SJSA1 (cell line): ENCODE measurements around the gene ROPN1L.

- RAMPAGE, long total RNA, result no peak
Measured at GRCh38 chr5:10139170-10139534, 110.5 kb downstream of the ATPSCKMT start.

GRCh38 chr5:10198480-10198969 lies 51.2 kb downstream of the ATPSCKMT start:
- RAMPAGE, long total RNA, result no peak

DNA sequence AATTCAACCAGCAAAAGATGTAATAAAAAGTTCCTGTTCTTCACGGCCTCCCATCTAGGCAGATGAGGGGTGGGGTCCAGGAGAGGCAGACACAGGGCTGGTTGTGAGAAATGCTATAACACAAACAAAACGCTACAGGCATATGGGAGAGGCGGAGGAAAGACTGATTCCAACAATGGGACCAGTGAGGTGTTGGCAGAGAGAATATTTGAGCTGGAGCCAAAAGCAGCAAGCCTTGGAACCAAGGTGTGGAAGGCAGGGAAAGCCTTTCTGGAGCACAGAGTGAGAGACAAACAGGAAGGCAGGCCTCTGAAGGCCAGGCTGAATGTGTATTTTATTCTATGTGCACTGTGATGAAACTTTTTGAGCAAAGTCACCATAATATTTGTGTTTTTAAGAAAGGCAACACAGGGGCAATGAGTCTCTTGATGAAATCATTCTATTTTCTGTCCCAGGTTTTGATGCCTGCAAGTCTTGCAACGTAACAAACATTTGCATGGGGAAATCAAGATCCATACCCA lies 2.9 kb downstream of the ATPSCKMT start:
- RAMPAGE, long total RNA, result no peak

GRCh38 chr5:10366553-10367414 lies 13.3 kb downstream of the MARCHF6 start:
- RAMPAGE, long total RNA, result no peak

DNA sequence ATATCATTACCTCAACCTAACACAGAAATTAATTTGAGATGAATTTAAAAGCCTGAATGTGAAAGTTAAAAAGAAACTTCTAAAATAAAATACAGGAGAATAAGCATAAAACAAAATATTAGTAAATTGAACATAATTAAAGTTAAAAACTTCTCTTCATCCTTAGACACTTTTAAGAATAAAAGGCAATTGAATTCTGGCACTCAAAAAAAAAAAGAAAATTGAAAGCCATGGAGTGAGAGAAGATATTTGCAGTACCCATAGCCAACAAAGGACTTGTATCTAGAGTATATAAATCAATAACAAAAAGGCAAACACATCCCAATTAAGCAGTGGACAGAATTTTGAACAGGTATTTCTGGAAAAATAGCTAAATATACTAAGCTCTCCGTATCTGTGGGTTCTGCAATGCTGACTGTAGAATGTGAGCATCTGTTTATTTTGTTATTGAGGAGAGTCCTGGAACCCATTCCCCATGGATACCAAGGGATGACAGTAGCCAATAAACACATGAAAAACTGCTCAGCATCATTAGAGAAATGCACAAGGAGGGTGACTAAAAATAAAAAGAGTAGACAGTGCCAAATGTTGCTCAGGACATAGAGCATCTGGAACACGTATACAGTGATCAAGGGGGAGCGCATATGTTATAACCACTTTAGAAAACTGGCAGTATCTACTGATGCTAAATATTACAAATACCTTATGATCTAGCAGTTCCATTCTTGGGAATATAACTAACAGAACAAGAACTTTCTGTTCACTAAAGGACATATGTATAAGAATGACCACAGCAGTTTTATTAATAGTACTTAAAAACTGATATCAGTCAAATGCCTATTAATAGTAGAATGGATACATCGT lies 30.9 kb downstream of the MARCHF6 start:
- RAMPAGE, long total RNA, result no peak

DNA sequence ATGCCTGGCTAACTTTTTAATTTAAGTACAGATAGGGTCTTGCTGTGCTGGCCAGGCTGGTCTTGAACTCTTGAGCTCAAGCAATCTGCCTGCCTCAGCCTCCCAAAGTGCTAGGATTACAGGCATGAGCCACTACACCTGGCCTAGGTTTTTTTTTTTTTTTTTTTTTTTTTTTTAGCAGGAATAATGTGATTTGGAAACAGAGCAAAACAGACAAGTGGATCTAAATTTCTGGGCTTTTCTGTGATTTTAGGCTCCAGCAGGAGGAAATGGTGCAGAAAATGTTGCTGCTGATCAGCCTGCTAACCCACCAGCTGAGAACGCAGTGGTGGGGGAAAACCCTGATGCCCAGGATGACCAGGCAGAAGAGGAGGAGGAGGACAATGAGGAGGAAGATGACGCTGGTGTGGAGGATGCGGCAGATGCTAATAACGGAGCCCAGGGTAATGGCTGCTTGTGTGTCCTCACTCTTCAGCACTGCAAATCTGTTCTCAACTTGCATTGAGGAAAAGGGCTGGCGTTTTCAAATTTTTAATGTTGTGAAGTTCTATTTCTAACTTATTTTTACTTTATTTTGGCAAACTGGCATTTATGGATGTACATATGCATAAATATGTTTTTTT lies 37.9 kb downstream of the MARCHF6 start:
- RAMPAGE, long total RNA, result no peak

DNA sequence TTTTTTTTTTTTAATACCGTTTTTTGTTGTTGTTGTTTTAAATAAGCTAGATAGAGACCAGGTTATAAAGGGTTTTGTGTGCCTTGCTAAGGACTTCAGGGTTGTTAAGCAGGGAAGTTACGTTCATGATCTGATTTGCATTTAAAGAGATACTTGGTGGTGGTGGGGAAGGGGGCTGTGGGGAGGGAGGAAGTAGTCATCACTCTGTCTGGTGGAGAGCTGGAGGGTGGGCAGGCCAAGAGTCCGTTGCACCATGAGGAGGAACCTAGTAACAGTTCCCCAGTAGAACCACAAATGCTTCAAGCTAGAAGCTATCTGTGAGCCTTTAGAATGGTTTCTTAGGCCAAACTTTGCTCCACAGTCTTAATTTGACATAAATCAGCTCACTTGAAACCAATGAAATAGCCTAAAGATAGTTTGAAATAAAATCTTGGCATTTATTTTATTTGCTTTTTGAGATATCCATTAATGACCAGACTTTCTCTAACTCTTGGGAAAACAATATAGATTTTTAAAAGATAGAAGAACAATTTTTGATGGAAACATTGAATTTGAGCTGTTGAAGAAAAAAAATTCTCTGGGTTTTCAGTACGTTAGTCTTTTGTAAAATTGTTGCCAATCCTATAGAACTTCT lies 18.6 kb upstream of the ROPN1L start:
- RAMPAGE, long total RNA, result no peak

GRCh38 chr5:10441619-10442489 lies at the start of gene ROPN1L:
TSS of gene ROPN1L (plus strand) at chr5:10441879.
- RAMPAGE, long total RNA, result no peak

- RAMPAGE, long total RNA, result no peak
Measured at GRCh38 chr5:10606972-10607747, 43.3 kb downstream of the ANKRD33B start.

- RAMPAGE, long total RNA, result no peak
Measured at GRCh38 chr5:10742848-10743396, 18.1 kb downstream of the DAP start.

GRCh38 chr5:10757521-10757959 lies 3.5 kb downstream of the DAP start:
- RAMPAGE, long total RNA, result no peak

DNA sequence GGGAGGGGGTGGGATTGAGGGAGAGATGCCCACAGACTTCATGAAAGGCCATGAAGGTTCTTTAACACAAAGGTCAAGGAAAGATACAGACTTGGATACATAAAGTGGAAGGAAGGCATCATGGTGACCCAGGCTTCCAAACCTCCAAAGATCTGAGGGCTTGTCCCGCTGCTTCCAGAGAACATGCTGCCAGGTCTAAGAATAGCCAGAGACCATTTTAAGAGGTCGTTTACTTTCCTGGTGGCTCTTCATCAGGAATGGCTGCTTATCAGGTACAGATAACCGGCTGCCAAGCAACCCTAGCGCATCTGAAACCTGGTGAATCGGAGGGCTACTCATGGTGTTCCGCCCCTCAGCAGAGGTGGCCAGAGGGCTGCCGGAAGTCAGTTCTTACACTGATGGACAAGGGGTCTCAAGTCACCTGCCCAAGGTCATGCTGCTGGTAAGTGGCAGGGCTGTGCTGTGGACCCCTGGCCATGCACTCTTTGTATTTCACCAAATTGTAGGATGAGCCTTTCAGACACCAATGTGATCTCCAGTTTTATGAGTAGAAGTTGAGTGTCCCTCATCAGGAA lies 251.3 kb upstream of the DAP start:
- RAMPAGE, long total RNA, result no peak

- RAMPAGE, long total RNA, result no peak
Measured at GRCh38 chr5:11013605-11014093, 252.6 kb upstream of the DAP start.

DNA sequence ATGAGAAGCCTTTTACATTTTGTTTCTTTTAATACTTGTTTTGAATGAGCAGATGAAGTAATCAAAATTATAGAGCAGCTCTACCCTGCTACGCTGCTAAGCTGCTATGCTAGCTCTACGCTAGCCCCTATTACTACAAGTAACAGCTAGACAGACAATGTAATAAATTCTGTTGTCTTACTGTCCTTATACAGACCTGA lies 693.1 kb upstream of the CTNND2 start:
- RAMPAGE, long total RNA, result no peak

- RAMPAGE, long total RNA, result no peak
Measured at GRCh38 chr5:14144383-14144537, 1.1 kb downstream of the TRIO start.

GRCh38 chr5:14146484-14147190 lies 3.5 kb downstream of the TRIO start:
- RAMPAGE, long total RNA, result no peak

GRCh38 chr5:14147191-14147763 lies 4.1 kb downstream of the TRIO start:
- RAMPAGE, long total RNA, result no peak

- RAMPAGE, long total RNA, result no peak
Measured at GRCh38 chr5:14148765-14149461, 5.8 kb downstream of the TRIO start.

GRCh38 chr5:14213406-14214673 lies 70.7 kb downstream of the TRIO start:
- RAMPAGE, long total RNA, result no peak

GRCh38 chr5:14256929-14257777 lies 114.0 kb downstream of the TRIO start:
- RAMPAGE, long total RNA, result no peak